Myometrial cell (primary cell): Measurements from ENCODE around the genes CAPZB, HTR6 and RNF186.

DNA sequence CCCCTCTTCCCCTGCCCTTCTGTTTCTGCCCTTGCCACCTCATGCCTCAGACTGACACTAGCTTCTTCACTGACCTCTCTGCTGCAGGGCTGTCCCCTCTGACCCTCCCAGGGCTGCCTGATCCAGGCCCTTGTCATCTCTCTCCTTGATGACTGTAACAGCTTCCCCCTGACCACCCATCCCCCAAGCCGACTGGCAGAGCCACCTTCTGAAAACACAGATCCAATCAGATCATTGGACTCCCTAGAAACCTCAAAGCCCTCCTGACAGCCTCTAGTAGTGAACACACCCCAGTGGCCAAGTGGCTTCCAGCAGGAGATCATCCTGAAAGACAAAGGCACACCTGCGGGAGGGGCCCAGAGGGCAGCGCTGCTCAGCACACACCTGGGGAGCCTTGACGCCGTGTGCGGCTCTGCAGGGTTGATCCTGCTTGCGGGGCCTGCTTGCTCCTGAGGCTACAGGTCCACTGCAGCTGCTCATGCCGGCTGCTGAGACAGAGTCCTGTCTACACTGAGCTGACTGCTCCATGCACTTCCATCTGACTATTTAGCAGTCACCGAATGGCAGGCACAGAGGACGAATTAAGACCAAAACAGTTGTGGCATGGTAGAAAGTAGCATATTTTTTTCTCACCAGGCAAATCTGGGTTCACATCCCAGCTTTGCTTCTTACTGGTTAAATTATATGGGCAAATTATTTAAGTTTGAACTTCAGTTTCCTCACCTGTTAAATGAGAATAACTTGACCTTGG lies 41.5 kb downstream of the SLC66A1 start:
- RAMPAGE, long total RNA: no peak

GRCh38 chr1:19362961-19363336 lies 50.8 kb downstream of the SLC66A1 start:
- RAMPAGE, long total RNA: no peak

DNA sequence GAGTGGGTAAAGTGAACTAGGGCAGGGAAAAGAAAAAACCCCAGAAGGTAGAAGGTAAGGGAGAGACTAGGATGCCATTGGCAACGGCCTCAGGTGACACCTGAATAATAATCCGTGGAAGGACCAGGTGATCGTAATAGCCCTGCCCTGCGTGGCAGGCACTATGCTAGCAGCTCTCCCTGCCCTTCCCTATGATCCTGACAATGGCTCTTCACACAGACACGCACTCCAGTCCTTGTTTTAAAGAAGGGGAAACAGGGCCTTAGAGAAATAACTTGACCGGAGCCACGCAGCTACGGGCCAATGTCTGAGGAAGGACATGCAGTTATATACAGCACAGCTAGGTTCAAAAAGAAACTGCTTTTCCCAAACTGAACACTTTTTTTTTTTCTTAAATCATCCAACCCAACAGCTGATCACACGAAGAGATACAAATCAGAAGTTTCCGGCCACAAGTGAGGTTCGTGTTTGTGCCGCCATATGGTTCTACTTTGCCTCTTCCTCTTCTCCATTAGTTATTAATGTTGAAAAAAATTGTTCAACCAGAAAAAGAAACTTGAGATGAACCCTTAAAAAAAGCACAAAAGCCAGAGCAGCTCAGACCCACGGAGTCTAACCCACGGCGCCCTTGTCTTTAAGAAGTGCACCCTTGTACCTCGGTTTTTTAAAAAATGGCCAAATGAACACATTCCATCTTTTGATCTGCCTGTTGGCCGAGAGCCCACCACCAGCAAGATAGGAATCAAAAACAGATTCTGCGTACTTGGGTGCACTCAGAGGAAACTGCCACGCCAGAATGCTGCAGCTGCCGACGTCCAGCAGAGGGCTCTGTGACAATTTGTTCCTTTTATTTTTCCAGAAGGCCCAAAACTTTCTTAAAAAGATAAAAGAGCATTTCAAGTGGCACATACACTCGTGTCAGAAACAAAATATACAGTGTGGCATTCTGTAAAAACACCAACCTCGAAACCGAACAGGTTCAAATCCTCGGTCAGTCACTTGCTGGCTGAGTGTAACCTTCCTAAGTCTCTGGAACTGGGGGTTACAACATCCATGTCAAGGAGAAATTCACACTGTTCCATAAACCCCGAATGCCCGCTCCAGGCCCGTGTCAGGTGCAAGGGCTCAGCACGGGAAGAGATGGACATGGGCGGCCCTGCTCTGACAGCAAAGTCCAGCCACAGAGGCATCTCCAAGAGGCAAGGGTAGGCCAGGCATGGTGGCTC lies 79.0 kb downstream of the SLC66A1 start:
- RAMPAGE, long total RNA: no peak

DNA sequence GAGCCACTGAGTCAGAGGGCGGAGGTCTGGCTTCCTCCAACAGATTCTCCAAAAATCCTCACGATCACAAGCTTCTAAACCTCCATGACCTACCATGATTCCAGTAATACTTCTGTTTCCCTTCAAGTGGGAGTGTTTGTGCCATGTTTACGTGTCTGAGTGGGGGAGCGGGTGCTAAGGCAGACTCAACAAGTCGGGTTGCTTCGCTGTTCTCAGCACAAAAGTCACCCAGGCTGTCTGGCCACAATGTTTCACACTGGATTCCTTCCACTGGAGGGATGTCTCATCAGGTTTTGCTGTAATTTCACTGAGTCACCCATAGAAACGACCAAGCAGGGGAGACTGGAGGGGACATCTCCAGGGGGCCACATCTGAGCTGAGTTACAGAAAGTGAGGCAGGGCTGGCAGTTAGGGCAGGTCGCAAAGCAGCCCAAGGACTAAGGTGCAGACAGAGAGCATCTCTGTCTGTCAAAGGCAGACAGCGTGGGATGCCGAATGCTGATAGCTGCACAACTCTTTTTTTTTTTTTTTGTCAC lies 86.3 kb downstream of the SLC66A1 start:
- RAMPAGE, long total RNA: no peak

DNA sequence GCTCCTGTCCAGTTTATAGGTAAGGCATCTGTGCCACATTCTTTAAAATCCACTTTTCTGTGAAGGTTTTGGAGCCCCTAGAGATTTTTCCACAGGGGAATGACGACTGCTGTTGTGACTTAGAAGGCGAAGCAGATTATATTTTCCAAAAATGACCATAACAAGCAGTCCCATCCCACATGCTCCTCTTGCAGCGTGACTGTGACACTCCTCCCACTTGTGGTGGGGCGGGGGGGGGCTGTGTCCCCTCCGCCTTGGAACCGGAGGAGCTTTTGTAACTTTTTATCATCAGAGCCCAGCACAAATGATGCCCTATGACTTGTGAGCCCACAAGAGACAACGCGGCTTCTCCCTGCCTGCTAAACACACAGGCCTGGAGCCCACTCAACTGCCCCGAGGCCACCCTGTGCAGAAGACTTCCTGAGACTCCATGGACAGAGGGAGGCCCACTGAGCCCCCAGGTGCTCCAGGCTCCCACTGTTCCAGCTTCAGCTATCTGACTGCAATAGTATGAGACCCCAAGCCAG lies 59.1 kb downstream of the CAPZB start:
- RAMPAGE, long total RNA: no peak

DNA sequence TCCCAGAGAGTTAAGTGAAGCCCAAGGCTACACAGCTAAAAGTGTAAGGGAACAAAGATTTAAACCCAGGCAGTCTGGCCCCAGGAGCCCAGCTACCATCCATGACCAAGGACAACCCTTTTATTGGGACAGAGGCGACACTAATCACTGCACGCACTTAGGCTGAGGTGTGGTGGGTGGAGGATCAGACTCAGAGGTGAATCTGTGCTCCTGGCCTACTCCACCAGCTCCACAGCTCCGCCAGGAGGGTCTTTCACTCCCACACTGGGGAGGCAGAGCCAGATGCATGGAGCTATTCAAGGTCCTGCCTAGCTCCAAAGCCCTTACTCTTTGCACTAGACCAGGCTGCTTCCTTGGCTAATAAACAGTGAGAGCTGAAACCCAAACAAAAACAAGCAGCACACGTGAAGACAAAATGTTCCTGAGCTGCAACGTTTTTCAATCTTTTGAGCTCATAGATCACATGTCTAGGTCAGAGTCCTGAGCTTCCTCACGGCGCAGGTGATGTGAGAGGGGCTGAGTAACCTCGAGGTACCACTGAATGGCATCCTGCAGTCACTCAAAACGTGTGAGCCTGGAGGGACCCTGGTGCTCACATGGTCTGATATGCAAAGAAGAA lies 19.3 kb downstream of the CAPZB start:
- RAMPAGE, long total RNA: no peak

- RAMPAGE, long total RNA: no peak
Measured at GRCh38 chr1:19478321-19478949, 6.9 kb downstream of the CAPZB start.

DNA sequence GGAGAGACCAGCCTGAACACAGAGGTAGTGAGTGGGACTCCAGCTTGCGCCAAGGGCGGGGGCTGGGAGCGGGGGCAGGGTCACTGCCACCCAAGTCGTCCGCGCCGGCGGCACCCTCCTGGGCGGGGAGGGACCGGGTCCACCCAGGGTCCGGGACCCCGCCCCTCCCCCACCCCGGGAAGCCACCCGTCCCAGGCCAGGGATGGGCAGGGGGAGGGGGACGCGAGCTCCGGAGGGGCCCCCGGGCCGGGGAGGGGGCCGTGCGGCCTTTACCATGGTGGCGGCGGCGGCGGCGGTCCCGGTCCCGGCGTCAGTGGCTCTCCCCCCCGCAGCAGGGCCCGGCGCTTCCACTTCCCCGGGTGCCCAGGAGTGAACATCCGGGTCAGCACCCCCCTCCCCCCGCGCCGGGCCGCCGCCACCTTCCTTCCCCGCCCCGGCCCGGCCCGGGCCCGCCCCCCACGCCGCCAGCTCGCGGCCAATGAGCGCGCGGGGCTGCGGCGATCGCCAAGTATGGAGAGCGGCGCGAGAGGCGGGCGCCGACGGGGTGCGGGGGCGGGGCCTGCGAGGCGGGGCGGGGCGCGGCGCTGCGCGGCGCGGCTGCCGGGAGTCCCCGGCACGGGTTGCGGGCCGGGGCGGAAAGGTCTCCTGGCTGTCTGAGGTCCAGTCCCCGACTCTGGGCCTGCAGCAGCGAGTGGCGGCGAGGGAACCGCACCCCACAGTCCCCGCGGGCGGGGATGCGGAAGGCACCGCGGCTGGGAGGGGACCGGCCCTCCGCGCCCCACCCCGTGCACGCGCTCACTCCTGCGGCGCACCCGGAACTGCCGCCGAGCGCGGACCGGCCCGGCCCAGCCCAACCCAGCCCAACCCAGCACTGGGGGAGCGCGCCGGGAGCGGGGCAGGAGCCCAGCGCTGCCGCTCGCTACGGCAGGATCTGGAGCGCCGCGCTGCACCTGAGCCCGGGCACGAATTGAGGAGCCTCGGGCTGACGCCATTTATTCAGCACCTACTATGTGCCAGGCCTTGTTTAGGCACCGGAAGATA lies at the start of gene CAPZB:
CAPZB (minus strand) TSS at position 377 of the 1,041 bp plus-strand sequence.
- RAMPAGE, long total RNA: start-site peak on the minus strand centred at position 334 of the sequence, 50 bp wide, 241 and 433 reads in 2 replicates

- RAMPAGE, long total RNA: no peak
Measured at GRCh38 chr1:19533609-19534032, 48.3 kb upstream of the CAPZB start.

GRCh38 chr1:19599143-19599766 lies 2.5 kb downstream of the MICOS10 start:
- RAMPAGE, long total RNA: no peak

- RAMPAGE, long total RNA: no peak
Measured at GRCh38 chr1:19599767-19600794, 3.3 kb downstream of the MICOS10 start.

GRCh38 chr1:19664634-19665274 lies at the start of gene HTR6:
HTR6 (plus strand) TSS chr1:19664875.
- RAMPAGE, long total RNA: no peak

DNA sequence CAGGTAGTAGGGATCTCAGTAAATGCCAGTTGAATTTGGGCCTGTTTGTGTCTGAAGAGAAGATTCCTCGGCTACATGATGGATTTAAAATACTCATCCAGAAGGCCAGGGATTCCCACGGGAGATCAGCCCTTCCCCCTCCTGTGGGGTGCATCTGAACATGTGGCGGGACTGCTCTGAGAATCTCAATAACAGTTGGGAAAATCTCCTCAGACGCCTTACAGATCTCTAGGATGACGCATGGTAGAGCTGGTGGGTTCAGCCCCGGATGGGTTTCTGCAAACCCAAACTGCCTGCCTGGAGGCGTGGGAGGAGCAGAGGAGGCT lies 62.1 kb downstream of the HTR6 start:
- RAMPAGE, long total RNA: no peak

GRCh38 chr1:19771243-19771740 lies 28.4 kb downstream of the TMCO4 start:
- RAMPAGE, long total RNA: no peak

DNA sequence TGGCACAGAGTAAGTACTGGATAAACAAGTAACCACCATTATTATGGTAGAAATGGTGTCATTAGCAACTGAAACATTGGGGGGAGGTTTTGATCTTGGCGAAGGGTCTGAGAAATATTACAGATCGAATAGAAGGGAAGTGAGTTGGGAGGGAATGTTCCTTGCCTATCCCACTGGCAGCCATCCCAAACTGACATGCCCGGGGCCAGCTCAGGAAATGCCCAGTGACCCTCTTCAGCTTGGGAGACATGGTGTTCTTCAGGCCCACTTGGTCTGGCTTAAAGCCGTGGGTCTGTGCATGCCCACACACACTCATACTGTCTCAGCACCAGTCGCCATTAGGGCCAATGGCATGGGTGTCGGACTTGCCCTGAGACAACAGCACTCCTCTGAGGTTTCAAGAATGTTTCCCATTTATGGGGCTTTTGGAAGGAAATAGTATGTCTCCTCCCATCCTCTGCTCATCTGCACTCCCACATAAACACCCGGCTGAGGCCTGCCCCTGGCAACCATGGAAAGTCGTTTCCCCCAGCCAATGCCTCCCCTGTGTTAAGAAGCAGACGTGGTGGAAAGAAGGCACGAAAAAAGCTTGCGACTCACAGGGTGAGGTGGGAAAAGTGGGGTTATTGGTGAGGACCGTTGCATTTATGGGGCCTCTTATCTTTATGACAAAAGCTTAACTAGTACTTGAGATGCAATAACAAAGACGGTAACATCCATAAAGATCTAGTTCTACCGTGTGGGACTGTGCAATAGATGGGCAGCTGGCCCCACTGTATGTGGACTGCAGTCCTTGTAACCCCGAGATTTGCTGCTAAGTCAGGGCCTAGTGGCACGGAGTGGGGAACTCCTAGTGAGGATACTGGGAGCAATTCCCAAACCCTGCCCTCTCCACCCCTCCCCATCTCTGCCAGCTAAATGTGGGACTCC lies 2.0 kb downstream of the RNF186 start:
- RAMPAGE, long total RNA: no peak

DNA sequence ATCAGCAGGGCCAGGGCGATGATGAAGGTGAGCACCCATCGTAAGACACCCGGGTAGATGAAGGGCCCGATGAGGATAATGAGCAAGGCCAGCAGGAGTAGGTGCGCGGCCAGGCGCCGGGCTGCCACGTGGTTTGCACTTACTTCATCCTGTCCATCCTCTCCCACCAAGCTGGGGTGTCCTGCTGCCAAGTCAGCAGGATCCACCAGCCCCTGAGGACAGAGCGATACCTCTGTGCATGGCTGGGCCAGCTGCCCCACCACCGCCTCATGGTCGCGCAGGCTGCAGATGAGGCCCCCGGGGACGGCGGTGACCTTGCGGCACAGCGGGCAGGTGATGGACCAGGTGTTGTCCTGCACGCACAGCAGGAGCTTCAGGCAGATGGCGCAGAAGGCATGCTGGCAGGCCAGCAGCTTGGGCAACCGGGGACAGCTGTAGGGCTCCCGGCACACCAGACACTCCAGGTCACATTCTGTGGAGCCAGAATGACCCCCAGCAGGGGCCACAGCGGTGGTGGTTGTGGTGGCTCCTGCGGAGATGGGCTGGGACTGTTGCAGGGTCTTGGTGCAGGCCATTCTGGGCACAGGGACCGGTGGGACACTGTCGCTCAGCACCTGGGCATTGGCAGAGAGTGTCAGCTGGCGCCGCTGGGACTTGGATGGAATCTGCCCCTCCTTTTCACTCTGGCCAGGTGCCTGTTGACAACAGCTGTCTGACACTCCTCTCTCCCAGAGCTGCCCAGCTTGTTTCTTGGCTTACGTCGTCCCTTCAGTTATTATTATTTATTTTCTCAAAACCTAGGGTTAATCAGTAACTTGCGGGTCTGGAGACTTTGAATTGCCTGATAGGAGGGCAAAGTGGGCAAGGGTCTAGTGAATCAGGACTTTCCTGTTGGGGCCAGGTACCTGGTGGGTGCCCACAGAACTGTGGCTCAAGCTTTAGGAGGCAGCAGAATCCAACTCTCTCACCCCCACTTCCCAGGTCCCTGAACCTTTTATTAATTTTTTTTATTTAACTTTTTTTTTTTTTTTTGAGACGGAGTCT lies at the start of gene RNF186:
RNF186 (minus strand) TSS at position 757 of the 1,044 bp plus-strand sequence.
- RAMPAGE, long total RNA: no peak

GRCh38 chr1:19907110-19907848 lies 16.1 kb downstream of the PLA2G2E start:
- RAMPAGE, long total RNA: no peak

- RAMPAGE, long total RNA: no peak
Measured at GRCh38 chr1:19977923-19978195, 1.6 kb downstream of the PLA2G2A start.

DNA sequence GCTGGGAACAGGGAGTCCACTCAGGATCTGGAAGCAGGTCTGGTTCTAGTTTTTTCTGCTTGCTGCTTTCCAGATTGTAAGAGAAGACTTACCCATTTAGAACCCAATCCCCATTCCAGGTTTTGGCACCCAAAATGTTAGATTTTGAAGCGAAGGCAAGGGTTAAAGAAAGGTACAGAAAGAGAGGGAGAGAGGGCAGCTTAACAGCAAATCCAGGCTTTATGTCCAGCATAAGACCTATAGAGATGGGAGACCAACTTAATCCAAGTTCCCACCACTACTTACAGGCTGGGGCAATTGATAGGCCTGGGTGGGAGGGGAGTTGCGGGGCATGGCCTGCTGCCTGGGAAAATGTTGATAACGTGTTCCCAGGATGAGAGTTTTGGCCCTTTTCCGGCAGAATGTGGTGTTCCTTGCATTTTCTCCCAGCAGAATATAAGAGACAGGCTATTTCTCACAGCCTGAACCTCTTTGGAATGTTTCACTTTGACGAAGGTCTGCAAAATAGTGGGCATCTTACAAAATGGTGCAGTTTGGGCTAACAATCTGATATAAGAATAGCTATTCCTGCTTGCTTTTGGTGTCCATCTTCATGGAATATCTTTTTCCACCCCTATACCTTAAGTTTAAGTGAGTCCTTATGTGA lies 34.9 kb upstream of the PLA2G5 start:
- RAMPAGE, long total RNA: no peak

GRCh38 chr1:20153977-20154939 lies 15.1 kb downstream of the PLA2G2F start:
- RAMPAGE, long total RNA: no peak